Subcutaneous preadipocyte (primary cell): ENCODE results near the genes GTF3C4 and AK8.

DNA sequence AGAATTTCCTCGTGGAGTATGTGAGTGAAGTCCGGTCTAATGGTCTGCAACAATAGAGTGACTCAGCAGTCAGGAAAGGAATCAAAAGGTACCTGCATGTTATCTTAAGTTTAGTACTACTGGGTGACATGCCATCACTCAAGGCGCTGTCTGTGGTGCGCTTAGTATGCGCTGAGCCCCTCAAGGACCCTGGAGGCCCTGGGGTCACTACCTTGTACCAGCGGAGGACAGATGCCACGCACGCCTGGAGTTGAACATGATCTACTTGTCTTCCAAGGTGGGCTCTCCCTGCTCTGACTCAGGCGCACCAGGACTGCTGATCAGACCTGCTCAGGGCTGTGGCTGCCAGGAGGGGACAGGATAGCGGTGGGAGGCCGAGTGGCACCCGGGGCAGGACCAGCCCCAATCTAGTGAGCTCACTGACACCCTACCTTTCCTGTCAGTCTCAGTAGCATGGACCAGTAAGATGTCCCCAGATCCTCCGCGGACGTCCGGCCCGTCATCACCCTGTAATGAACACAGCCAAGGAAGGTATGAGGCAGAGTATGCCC, 50.6 kb downstream of the PRRT1B start:
- CAGE, long polyA plus RNA = no peak

DNA sequence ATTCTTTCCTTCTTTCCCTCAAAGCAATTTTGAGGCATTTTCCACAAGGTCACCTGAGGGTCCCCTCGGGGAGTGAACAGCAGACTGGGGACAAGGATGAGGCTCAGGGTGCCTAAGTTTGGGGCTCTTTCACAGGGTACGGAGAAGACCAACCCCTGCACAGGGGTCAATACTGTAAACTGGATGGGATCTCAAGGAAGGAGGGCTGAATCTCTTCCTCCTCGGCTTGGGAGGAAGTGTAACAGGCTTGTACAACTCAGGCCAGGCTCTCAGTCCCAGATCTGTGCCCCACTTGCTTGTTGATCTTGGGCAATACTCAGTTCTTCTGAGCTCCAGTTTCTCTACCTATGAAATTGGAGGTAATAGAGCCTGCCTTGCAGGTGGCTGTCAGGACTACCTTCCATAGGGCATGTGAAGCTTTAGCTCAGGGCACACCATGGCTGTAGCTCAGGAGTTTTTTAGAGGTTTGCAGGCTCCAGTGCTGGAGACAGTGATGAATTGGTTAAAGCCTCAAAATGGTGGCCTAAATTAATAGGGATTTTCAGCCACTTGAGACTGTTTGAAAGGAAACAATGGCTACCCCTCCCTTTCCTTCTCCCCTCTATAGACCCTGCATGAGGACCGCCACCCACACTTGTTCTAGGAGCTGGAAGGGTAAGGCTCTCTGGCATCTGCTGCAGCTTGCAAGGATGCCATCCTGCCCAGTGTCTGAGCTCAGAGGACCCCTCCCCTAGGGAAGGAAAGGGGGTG, 78.7 kb downstream of the PRRT1B start:
- CAGE, long polyA plus RNA = no peak

DNA sequence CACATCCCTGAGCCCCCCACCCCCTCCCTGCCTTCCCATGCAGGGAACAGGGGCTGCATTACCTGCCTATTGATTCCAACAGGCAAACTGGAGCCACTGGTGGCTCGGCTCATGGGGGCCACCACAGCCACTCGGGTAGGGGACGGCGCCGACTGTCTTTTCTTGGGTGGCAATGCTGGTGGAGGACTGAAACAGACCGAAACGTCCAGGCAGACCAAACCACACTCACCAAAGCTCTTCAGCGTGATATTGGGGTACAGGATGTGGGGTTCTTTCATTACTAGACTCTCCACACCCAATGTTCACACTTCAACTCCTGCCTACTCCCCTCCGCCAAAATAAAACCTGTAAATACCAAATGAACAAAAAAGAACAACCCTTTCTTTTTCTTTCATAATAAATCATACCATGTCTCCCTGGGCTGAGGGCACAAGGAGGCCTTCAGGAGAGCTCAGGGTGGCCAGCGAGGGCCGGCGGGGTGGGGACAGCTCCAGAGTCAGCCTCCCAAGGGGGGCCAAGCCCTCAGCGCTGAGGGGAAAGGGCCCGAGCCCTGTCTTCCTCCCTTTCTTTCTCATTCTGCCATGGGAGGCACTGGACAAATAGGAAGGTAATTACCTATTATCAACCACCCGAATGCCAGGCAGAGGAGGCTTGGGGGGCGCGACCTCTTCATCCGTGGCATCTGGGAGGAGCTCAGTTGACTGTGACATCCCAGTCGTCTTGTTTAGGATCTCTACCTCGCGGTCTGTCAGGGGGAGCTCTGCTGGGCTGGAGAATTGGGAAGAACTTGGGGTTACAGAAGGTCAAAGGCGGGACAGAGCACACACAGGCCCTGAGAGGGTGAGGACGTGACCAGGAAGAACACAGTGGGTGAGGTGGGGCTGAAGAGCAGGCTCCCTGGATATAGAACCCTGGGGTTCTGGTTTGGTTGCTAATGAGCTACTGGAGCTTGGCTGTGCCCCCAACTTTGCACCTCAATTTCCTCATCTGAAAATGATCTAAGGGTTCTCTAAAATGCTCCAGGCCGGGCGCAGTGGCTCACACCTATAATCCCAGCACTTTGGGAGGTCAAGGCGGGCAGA, 83.5 kb downstream of the PRRT1B start:
- CAGE, long polyA plus RNA = no peak

DNA sequence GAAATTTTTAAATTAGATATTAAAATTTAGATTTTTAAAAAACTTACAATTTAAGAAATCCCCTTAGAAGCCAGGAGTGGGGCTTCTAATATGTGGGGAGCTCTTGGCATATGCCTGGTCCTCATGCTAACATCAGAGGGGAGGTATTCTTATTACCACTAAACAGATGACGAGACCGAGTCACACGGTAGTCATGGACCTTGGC, 71.6 kb downstream of the RAPGEF1 start:
- CAGE, long polyA plus RNA = no peak

DNA sequence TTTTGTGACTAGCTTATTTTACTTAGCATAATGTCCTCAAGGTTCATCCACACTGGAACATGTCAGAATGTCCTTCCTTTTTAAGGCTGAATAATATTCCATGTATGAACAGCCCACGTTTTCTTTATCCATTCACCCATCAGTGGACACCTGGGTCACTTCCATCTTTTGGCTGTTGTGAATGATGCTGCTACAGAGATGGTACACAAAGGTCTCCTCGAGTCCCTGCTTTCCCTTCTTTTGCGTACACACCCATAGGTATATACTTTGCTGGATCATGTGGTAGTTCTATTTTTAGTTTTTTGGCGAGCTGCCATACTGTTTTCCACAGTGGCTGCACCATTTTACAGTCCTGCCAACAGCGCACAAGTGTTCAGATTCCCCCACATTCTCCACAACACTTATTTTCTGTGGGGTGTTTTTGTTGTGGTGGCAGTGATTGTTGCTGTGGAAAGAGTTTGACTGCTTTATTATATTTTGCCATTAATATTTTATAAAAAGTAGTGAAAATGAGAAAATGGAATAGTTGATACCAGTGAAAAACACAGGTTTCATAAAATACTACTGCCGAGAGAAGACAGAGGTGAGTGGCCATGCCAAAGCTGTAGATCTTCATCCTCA, 16.2 kb downstream of the RAPGEF1 start:
- CAGE, long polyA plus RNA = no peak

GRCh38 chr9:131732855-131733960, 6.7 kb downstream of the RAPGEF1 start:
- CAGE, long polyA plus RNA = no peak

- CAGE, long polyA plus RNA = no peak
Observed at GRCh38 chr9:131869169-131869659, 129.3 kb upstream of the RAPGEF1 start.

GRCh38 chr9:131997813-131998012, 82.0 kb downstream of the MED27 start:
- CAGE, long polyA plus RNA = no peak

GRCh38 chr9:132245140-132245505, 83.3 kb downstream of the NTNG2 start:
- CAGE, long polyA plus RNA = no peak

DNA sequence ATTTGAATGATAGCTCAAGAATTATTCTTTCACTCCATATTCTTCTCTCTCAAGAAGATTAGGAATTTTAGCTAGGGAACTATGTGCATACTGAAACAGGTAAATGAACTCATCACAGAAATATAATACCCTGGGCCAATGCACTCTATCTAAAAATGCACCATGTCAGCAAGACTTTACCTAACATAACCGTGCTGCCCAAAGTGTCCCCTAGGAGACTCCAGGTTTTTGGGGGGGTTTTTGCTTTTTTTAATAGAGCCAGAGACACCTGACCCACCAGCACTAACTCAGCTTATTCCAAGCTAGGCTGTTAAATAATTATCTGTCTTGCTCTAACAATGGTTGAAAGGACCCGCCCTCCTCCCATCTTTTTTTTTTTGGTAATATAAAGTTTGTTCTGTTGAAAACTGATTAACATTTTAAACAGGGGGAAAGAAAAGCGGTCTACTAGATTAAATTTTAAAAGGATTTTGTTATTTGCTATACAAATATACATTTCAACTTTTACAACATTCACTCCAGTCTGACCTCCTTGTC, 91.3 kb downstream of the SETX start:
- CAGE, long polyA plus RNA = no peak

DNA sequence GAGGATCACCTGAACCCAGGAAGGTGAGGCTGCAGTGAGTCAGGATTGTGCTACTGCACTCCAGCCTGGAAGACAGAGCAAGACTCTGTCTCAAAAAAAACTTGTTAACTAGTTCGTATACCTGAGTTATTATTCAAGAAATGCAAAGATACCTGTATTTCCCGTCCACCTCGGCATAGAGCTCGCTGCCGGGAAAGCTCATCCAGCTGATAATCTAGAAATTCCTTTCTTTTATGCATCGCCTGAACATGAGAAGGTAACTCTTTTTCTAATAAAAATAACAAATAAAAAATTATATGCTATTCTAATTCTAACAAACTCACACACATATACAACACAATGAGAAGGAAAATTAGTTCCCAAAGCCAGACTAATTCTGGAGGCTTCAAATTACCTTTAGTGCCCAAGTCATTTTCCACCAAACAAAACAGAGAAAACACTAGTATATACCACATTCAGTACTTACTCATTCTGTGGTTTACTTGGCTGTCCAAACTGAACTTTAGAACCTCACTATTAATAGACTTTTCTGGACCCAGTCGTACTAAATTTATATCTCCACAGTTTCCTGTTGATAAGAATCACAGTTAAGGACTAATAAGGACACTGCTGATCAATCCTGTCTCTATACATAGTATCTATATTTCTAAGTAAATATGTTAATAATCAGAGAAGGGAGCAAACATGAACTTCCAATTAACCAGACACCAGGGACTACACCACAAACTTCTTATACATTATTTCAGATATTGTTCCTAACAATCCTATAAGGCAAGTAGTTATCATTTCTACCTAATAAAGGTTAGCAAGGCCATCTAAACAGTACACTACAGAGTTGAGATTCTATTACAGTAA, 66.5 kb downstream of the SETX start:
- CAGE, long polyA plus RNA = no peak

GRCh38 chr9:132408506-132408989, 1.5 kb upstream of the CFAP77 start:
- CAGE, long polyA plus RNA = no peak

GRCh38 chr9:132474164-132474777, 64.3 kb downstream of the CFAP77 start:
- CAGE, long polyA plus RNA = no peak

- CAGE, long polyA plus RNA = no peak
Observed at GRCh38 chr9:132560521-132561260, 21.7 kb upstream of the BARHL1 start.

- CAGE, long polyA plus RNA = no peak
Observed at GRCh38 chr9:132669806-132670787, at the start of gene GTF3C4. Gene GTF3C4, plus strand, starts transcription at chr9:132670464.

- CAGE, long polyA plus RNA = no peak
Observed at GRCh38 chr9:132671904-132672797, 1.9 kb downstream of the GTF3C4 start.

- CAGE, long polyA plus RNA = no peak
Observed at GRCh38 chr9:132856935-132857437, 21.1 kb downstream of the AK8 start.

DNA sequence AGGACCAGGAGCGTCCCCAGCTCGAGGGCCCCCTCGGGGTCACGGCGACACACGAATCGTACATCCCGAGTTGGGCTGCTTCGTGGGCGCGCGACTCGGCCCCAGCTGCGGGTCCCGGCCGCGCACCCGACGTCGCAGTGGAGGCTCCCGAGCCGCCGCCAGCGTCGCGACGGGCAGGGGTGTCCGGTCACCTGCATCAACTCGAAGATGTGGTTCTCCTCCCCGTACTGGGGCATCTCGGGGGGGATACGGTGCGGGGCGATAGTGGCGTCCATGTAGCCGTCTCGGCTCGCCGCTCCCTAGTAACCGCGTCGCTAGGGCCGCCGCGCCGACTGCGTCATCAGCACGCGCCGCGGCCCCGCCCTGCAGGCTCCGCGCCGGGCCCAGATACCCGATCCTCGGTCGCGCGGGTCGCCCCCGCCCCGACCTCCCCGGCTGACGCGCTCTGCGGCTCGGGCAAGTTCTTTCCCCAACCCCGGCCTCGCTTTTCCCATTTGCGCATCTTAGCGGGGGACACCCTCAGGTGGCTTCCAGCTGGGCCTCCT, at the start of gene AK8:
AK8 (minus strand) TSS at position 304 of the 545 bp plus-strand sequence.
- CAGE, long polyA plus RNA = no peak

DNA sequence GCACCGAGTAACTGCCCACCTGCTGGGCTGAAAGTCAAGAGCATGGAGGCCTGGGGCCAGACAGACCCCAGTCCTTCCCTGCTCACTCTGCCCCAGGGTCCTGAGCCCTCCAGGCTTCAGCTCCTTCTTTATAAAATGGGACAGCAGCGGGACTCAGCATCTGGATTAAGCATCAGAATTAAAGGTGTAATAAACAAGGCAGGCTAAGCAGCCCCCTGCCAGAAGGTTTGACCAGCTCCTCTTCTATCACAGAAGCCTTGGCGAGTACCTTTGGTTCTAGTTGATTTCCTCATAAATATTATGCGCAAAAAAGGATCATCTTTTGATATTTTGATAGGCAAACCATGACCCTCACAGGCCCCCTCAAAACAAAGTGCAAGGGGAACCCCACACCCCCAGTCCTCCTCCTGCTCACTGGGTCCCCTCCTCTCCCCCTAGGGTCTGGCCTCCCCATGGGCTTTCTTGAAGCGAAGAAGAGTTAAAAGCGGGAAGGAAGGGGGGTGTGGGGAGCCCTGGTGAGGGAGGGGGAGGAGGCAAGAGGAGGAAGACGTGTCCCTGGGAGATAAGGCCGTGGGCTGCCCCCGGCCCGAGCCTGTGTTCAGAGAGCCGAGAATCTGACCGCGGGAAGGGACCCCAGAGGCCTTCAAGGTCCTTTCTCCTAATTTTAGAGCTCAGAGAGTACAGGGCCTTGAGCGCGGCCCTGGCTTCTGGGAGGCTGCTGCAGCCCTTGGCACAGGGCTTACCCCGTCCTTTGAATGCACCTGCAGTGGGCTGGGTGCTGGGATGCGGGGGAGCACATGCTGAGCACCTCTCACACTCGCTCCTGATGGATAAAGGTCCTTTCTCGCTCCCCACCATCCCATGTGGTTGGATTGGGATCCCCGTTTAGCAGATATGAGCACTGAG, 5.6 kb downstream of the GFI1B start:
- CAGE, long polyA plus RNA = no peak

- CAGE, long polyA plus RNA = no peak
Observed at GRCh38 chr9:133004024-133004343, 25.5 kb downstream of the GFI1B start.